MCF 10A (cell line): ENCODE measurements around a stretch of chr1.

- PRO-cap, result bidirectional peak, plus-strand start at chr1:207868426, minus-strand start at chr1:207868297
- RRBS, result no CpG with 5 or more reads among the region's 28 CpGs
These were observed 43.2 kb downstream of the CD34 start for GRCh38 chr1:207867252-207868506.

DNA sequence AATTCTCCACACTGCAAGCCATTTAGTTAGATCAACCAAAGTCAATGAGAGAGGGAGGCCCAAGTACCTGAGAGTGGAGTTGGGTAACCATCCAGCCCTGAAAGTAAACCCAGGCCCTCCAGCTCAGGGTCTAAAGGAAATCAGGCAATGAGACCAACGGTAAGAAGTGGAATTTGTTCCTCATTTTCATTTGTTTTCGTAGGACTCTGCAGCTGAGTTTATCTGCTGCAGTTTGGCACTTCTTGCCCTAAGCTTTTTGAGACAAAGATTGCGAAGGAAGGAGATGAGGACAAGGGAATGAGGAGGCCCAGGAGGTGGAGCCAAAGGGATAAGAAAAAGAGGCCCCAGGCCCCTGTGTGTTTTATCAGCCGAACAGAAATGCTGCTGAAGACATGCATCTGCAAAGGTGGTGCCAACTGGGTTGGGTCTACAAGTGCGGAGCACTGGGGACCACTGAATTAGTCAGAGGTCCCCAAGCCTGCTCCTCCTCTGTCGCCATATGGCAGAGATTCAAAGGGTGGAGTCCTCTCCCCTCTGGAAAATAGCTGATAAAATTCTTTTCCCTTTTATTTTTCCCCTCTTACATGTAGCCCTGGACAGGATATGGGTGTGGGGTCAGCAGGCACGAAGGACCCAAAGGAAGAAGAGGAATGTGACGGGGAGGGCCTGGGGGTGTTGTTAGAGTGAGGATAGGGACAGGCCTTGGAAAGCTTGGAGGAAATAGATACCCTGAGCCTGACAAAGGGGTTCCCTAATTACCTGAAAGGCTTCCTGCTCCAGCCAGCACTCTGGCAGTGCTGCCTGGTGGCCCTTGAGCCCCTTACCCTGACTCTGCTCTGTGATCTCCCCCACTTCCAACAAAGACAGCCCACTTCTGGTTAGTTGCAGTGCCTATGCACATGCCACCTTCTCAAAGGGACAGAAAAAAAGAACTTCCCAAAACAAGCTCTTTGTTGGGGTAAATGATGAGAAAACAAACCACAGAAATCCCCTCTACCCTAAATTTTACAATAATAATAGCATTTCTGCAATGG is 2.7 kb downstream of the CD34 start:
- PRO-cap, result no peak
- RRBS, result no CpG with 5 or more reads among the region's 8 CpGs

DNA sequence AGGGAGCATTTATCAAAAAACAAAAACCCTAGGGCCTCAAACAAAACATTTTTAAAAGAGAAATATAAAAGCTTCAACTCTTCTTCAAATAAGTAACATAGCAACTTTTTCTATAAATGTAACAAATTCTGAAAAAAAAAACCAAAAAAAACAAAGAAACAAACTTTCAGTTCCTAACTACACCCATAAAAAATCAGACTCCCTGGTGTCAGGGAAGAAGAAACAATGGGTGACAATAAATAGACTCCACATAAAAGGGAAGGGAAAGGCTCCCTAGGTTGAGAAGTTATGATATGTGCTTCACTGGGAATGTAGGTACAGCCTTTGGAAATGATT is 50.7 kb upstream of the CD34 start:
- PRO-cap, result no peak

- PRO-cap, result no peak
- RRBS, result no CpG with 5 or more reads among the region's 4 CpGs
These were observed 81.6 kb upstream of the CD34 start for GRCh38 chr1:207992509-207992895.

- PRO-cap, result no peak
- RRBS, result no CpG with 5 or more reads among the region's 4 CpGs
These were observed 159.4 kb upstream of the CD34 start for GRCh38 chr1:208070144-208070976.

- PRO-cap, result no peak
- RRBS, result no CpG with 5 or more reads among the region's 2 CpGs
These were observed 63.1 kb downstream of the PLXNA2 start for GRCh38 chr1:208181090-208181456.

- PRO-cap, result bidirectional peak, plus-strand start at chr1:208219835, minus-strand start at chr1:208219494
- RRBS, result 3% methylated on average over 3 of the region's 20 CpGs
These were observed 24.6 kb downstream of the PLXNA2 start for GRCh38 chr1:208219286-208220277.

DNA sequence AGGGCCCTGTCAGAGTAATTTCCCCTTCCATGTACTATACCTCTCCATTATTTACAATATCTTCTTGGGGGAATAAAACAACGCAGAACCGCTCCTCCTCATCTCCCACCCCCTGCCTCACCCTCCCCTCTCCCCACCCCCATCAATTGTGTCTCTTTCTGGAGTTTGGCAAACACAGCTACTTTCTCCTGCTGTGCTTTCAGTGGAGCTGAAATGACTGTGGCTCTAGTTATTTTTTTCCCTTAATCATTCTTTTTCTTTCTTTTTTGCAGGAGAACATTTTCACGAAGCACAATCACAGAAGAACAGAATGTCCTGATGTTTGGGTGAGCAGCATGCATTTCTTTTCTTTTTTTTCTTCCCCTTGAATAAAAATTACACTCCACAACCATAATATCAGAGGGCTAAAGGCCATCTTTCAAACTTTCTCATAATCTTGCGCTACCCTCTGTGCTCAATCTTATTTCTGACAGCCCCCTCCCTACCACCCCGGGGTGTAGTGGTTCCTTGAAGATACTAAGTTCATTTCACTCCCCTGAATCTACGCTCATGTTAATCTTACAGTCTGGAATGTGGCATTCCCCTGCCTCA is 8.8 kb upstream of the PLXNA2 start:
- PRO-cap, result no peak
- RRBS, result no CpG with 5 or more reads among the region's 6 CpGs

DNA sequence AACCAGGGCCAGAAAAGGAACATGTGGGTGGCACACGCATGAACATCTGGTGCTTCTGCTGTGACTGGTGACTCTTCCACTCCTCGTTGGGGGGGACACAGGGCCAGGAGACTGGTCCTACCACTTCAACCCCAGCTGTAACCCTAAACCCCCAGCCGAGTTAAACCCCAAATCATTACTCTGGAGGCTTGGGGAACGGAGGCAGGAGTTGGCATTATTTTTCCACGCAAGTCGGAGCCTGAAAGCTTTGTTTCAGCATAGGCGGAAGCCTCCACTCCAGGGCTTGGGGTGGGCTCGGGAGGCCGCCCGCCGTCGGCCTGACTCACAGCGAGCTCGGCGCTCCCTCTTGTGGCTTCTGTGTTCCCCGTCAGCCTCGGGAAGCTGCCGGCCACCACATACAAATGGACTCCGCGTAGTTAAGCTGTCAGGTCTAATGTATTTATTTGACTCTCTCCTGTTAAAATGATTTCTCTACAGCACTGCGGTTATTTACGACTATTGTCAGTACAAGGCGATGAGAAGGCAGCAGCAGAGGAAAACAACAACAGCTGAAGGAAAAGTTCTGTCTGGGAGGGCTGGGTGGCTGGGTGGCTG is 375.9 kb upstream of the CAMK1G start:
- PRO-cap, result no peak
- RRBS, result no CpG with 5 or more reads among the region's 23 CpGs

GRCh38 chr1:209427252-209427605 is 156.3 kb upstream of the CAMK1G start:
- PRO-cap, result no peak
- RRBS, result no CpG with 5 or more reads among the region's 7 CpGs

DNA sequence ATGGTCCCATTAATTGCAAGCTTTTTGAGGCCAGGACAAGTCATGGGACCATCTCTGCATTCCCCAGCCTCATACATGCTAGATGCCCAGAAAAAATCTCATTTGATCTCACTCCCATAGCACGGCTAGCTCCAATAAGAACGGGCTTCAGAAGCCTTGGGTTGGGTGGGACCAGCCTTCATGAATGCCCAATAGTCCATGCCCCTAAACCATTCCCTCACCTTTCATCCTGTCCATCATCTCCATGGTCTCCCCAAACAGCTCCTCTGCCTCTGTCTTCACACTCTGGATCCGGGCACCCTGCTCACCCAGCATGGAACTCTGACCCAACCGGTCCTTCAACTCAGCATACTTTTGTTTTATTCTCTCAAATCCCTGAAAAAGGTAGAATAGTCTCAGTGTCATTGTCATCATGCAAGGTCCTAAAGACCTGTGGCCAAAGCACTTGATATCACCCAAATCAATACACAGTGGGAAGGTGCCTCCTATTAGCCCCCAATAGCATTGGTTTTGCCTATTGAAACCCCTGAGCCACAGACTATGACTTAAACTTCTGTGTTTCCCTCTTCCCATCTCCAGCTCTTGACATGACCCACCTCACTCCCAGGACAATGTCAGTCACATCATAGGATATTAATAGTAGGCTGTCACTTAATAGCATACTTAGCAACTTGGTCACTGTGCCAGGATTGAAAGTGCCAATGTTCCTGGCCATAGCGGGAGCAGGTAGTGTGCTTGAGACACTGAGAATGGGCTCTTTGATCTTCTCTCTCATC is 32.9 kb downstream of the CAMK1G start:
- PRO-cap, result no peak
- RRBS, result no CpG with 5 or more reads among the region's 5 CpGs

- PRO-cap, result no peak
- RRBS, result no CpG with 5 or more reads among the region's 9 CpGs
These were observed 33.7 kb downstream of the CAMK1G start for GRCh38 chr1:209617163-209617719.

DNA sequence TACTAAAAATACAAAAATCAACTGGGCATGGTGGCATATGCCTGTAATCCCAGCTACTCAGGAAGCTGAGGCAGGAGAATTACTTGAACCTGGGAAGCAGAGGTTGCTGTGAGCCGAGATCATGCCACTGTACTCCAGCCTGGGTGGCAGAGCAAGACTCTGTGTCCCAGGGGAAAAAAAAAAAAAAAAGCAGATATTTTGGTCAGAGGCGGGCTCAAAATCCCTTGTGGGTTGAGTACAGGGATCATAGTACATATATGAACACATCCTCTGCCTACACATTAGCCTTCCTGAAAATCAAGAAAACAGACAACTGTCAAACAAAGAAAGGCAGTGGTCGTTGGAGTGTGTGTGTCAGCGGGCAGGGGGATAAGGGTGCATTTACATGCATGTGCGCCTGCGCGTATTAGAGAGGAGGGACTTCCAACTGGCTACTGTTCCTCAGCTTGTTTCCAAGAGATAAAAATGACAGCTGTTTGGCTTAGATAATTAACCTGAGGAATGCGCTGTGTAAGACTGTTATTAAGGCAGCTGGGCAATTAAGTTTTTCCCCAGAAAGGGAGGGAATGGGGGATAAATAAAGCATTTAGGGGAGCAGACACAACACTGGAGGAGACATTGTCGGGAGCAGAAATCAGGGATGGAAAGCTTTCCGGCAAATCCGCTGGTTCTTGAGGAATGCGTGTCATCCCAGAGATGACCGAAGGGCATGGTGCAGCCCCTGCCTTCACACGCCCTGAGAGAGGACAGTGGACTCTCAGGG is 6.5 kb downstream of the LAMB3 start:
- PRO-cap, result no peak
- RRBS, result no CpG with 5 or more reads among the region's 14 CpGs

DNA sequence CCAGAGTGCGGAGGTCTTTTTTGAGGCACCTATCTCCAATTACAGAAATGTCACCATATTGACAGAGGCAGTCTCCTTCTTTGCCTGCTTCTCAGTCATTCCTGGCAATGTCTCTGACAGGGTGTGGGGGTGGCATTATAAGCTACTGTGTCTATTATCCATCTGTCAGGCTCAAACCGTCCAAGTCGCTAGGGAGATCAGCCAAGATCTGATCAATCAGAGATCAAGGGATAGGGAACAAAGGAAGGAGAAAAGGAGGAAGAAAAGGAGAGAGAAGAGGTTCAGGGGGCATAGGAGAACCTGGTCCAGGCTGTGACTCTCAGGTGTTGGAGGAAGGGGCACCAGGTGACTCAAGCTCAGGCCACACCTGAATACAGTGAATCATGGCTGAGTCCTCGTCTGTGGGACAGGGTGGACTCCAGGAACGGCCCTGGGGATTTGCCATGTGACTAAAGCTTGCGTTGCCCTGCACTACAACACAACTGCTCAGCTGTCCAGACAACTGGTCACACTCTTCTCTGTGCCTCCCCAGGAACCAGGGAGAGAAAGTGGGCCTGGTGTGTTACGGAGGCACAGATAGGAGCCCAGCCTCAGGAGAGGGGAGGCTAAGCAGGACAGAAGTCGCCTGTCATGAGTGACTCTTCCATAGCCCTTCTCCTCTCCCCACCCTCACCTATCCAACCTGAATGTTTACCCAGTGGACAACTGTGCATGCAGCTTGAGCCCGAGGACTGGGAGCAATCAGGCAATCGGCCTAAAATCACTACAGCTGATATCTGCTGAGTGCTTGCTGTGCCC is 3.6 kb upstream of the LAMB3 start:
- PRO-cap, result bidirectional peak, plus-strand start at position 479 of the sequence, minus-strand start at position 320 of the sequence
- RRBS, result no CpG with 5 or more reads among the region's 10 CpGs

DNA sequence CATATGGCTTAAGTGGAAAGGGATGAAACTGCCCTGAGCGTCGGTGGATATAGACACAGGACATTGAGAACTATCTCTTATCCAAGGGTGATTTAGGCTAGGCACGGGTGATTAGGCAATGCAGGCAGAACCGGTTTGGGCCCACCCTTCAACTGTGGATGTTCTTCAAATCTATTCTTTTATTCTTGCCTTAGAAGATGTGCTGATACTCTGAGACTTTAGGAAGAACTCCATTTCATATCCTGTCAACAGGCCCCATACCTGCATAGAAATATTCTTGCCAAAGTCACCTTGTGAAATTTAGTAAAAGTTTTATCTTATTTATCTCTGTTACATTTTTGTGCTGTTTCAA is 17.3 kb downstream of the HSD11B1 start:
- PRO-cap, result no peak
- RRBS, result no CpG with 5 or more reads among the region's 4 CpGs

- PRO-cap, result no peak
- RRBS, result no CpG with 5 or more reads among the region's 5 CpGs
These were observed 10.2 kb downstream of the TRAF3IP3 start for GRCh38 chr1:209765865-209766546.

DNA sequence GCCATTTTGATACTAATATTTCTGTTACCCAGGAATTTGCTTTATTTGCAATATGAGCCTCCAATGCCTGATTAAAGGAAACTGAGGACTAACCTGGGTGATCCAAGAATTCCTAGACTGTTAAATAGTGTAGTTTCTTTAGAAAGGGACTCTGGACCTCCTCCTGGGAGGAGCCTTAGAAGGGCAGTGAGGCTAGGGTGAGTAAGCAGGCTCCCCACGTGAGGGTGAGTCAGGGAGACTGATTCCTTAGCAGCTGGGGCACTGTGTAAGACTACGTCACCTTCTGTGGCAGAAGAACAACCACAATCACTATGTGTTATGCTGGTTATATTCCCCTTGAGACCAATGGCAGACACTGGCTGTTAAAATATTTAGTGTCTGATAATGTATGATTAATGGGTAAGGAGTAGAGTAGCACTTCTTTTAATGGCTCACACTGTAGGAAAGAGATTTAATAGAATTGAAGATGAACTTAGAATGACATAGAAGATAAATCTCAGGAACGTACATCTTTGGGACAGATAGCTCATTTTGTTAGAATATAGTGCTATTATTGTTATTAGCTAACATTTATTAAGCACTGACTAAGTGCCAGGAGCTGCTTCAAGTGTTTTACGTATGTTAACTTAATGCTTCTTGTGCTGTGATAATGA is 53.3 kb upstream of the SYT14 start:
- PRO-cap, result bidirectional peak, plus-strand start at position 328 of the sequence, minus-strand start at position 191 of the sequence
- RRBS, result no CpG with 5 or more reads among the region's 4 CpGs

DNA sequence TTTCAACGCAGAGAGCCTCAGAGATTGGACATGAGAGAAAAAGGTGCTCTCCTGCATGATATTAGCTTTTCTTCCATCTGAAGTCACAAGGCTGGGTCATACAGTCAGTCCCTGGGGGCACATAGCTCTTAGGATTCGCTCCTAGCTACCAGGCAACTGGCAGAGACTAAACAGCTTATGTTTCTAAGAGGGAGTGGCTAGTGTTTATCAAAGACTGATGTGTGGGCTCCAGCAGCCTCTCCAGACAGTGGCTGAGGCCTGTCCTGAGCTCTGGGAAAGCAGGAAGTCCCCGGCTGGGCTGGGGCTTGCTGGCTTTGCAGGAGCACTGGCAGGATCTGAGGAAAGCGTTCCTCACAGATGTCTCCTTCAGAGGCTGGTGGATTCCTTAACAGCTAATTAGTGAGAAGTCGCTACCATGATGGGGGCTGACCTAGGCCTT is 33.7 kb upstream of the HHAT start:
- PRO-cap, result no peak
- RRBS, result no CpG with 5 or more reads among the region's 5 CpGs

- PRO-cap, result no peak
- RRBS, result no CpG with 5 or more reads among the region's 8 CpGs
These were observed 38.0 kb downstream of the HHAT start for GRCh38 chr1:210366560-210367236.

- PRO-cap, result no peak
- RRBS, result 97% methylated on average over 5 of the region's 12 CpGs
These were observed 13.3 kb upstream of the TRAF5 start for GRCh38 chr1:211313129-211313978.